Cardiac muscle cell (in vitro differentiated cells and primary cell): ENCODE measurements around a stretch of chr2.

DNA sequence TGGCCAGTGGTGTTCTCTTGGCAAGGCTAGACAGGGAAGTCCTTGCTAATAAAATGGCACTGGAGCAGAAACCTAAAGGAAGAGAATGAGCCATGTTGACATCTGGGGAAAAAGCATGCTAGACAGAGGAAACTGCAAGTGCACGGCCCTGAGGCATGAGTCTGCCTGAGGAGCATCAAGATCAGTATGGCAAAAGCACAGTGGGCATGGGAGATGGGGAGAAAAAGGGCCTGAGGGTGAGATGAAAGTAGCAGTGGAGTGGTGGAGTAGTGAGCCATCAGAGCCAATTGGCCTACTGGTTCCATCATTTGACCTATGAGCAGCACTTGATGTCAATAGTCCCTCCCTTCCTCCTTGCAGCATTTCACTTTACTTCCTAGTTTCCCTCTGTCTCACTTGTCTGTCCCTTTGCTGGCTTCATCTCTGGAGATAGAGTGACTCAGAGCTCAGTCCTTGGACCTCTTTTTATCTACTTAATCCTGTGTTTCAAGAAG lies 32.2 kb downstream of the FBXO48 start:
- RAMPAGE, long total RNA = no peak
- RRBS = no CpG with 5 or more reads among the region's 1 CpG

DNA sequence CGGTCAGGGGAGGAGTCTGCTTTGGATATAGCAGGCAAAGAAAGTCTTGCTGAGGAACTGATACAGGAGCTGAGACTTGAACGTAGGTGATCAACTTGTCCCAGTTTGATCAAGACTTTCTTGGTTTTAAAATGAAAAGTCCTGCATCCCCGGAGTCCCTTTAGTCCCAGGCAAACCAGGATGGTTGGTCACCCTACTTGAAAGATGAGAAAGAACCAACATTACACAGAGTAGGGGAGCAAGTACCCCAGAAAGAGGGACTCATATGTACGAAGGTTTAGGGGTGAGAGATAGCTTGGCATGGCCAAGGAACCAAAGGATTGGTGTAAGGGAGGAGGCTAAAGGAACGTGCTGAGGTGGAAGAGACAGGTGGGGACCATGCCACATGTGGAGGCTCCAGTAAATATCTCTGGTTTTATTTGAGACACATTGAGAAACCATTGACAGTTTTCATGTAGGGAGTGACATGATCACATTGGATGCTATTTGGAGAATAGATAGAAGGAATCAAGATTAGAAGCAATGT lies 28.4 kb downstream of the FBXO48 start:
- RAMPAGE, long total RNA = no peak
- RRBS = no CpG with 5 or more reads among the region's 5 CpGs

DNA sequence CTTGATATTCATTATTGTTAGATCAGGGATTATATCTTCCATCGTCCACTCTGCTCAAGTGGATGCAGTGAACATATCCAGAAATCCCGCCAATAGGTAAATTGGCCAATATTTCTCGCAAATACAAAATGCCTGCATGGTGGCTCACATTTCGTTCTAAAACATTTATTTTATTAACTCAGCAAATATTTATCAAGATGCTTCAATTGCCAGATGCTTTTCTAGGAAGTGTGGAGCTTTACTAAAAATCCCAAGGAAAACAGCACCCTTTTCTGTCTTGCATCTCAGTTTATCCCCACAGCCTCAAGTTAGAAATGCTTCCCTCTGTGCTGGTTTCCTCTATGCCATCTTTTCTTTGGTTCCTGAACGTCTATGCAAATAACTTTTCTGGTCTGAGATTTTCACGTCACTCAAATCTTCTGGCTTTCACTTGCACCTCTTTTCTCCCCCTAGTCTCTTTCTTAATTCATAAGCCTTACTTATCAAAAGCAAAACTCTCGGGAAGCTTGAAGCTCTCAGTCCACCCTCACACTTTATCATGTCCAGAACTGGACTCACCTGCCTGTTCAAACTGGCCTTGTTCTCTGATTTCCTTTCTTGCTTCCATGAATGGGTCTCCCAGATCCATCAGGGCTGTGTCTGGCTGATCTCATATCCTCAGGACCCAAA lies 33.8 kb downstream of the ARHGAP25 start:
- RAMPAGE, long total RNA = no peak
- RRBS = no CpG with 5 or more reads among the region's 7 CpGs

DNA sequence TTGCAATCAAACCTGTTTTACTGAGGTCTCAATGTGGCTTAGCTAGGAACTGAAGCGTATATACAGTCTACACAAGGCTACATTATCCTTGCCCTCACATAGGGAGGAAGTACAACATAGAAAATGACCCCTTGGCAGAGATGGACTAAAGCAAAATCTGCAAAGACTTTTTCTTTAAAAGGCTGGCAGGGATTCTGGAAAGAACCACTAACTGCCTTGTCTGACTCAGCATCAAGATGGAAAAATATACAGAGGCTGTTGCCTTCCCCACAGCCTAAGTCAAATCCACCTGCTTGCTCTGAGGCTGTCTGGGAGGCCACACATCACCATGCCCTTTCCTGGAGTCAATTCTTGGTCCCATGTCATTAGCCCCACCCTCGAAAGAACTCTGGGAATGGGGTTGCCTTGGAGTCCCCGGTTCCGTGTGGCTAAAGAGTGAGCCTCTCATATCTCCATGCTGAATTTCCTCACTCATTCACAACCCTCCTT lies 39.6 kb downstream of the BMP10 start:
- RAMPAGE, long total RNA = no peak
- RRBS = no CpG with 5 or more reads among the region's 4 CpGs

DNA sequence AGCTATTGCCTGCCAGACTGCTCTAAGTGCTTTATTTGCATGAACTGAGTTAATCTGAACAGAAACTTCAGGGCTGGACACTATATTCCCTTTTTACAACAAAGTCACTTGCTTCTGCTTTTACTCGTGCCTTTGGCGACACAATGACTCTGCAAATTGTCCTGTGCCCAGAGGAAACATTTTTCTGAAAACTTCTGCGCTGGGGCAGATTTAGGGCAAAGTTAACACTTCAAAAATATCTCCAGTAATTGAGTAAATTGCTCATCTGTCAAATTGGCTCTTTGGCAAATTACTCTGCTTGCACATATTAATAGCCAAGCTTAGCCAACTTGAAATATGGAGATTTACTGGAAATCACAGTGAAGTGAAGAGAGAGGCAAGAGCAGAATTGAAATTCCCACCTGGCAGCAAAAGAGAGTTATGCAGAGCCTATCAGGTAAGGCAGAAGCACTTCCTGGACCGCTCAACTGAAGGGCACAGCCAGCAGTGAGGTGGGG lies 36.4 kb downstream of the BMP10 start:
- RAMPAGE, long total RNA = no peak
- RRBS = no CpG with 5 or more reads among the region's 4 CpGs

DNA sequence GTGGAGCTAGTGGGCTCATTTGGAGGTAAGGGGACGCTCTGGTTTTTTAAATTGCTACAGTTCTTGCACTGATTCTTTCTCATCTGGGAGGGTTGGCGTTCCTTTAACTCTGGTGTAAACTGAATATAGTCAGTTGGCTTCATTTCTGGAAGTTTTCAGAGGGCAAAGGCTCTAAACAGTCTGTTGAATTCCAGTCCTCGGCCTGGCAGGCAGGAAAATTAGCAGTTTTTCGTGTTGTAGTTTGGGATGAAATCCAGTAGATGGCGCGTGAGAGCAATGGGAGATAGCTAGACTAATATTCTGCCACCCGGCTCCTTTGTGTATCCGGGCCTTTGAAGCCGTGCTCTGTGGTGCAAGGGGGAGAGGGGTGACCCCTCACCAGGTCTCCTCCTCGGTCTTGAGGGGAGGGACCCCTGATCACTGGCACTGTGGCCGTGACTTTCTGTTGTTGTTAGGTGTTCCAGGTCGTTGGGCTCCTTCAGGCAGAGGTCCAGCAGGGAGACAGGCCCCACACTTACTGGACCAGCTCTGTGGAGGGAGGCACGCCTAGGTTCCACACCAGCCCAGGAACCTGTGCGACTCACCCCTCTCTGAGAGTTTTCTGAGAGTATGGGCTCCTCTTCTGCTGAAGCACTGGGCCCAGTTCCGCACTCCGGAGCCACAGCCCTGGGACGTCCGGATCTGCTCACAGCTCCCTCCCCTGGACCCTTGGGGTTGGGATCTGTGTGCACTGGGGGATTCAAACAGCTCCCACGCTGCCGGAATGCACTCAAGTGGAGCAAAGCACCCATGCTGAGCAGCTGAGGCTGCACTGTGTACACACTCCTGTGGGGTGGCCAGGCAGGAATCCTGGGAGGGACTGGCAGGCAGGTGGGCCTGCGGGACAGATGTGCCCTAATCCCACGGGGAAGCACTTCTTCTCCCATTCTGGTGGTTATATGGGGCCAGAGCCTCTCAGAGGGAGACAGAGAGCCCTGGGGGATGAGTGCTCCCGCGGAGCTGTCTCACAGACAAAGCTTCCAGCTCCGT lies 9.0 kb downstream of the GKN2 start:
- RAMPAGE, long total RNA = no peak
- RRBS = 33% methylated on average over 3 of the region's 25 CpGs

GRCh38 chr2:69341929-69342422 lies 45.1 kb downstream of the GFPT1 start:
- RAMPAGE, long total RNA = no peak
- RRBS = no CpG with 5 or more reads among the region's 3 CpGs

DNA sequence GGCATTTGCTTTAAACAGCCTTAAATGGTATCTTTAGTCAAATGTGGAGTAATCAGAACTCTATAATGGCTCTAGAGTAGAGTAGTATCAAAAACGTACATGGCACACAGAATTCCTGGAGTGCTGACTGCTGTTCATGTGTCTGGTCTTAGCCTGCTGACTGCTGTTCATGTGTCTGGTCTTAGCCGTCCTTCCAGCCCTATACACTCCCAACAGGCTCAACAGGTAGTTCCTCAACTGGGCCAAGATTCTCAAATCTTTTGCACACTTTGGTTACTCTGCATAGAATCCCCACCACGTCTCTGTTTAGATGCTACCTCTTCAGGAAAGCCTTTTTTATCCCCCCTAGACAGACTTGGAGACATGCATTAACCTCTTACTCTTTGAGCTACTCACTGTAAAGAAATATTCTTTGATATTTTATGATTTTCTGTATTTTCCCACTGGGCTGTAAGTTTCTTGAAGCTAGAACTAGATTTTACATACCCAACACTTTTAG lies 1.1 kb upstream of the GFPT1 start:
- RAMPAGE, long total RNA = no peak
- RRBS = no CpG with 5 or more reads among the region's 3 CpGs

DNA sequence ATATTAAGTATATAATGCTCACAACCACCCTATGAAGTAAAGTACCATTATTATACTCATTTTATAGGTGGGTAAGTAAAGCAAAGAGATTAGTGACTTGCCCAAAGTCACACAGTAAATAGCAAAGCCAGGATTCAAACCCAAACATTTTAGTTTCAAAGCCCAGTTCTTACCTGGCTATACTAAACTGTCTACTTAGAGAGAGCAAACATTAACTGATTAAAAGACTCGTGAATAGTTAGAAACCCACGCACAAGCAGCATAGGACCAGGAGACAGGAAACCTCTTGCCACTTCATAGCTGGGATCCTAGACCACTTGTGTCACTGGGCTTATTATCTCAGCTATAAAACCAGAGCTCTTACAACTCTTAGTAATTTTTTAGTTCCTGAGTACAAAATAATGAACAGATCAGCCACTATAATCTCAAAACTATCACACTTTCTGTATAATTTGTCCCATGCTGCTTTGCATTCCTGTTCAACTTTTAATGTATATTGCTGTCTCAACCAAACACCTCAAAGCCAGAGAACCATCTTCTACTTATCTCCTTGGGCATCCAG lies 2.4 kb upstream of the AAK1 start:
- RAMPAGE, long total RNA = no peak
- RRBS = no CpG with 5 or more reads among the region's 2 CpGs

DNA sequence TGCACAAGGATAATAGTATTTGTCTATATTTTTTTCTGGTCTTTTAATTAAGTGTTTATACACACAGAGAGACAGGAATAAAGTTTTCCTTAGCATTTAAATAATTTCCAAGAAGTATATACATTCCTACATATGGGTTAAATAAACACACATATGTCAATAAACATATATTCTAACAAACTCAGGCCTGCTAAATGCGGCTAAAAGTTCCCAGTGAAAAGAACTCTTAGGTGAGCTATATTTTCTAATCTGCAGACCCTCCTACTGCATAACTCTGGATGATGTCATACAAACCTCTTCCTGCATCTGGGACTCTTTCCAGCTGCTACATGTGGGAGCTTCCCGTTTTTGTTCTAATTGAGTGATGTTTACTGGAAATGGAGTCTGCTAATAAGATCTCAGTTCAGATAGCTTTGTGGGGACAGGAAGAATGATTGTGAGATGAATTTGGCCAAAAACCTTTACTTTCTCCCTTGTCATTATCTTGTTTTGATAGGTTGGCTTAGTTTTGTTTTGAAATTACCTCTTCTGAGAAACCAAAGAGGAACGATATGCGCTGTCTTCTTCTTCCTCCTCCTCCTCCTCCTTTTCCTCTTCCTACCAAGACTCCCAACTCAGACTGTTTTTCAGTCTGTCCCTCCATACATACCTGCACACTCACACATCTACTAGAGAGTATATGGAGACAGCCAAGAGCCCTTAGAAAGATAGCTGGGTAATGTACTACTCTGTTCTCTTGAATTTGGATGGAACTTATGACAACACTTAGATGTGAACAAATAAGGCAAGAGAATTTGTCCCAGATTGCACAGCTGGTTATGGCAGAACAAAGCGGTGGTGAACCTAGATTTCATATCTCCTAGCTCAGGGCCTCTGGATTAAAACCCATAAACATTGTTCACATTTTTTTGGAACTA lies 39.7 kb upstream of the AAK1 start:
- RAMPAGE, long total RNA = no peak
- RRBS = no CpG with 5 or more reads among the region's 5 CpGs

DNA sequence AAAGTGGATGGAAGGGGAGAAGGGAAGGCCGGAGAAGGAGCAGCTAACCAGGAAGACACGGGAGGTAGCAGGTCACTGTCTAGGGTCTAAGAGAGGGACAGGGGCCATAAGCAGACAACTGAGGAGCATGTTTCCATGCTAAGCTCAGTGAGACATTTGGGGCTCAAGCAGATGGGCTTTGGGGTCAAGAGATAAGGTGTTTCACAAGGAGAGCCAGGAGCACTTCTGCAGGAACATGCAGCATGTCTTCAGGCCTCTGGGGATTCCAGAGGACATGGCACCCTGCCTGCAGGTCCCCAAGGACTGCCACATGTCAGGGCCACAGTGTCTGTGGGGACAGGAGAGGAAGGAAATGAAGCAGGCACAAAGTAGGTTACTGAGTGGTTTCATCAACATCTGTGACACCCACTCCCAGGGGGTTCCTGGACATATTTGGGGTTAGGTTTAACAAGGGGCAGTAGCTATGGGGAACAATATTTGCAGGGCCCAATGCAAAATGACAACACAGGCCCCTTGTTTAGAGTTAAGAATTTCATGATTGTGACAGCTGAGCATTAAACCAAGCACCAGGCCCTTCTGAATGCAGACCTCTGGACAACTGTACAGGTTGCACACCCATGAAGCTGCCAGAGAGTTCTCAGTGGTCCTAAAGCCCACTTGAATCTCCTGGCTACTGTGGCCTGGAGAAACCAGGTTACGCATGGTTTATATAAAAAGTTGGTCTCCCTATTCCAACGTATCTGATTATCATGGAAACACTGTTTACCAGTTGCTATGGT lies 48.4 kb upstream of the ANXA4 start:
- RAMPAGE, long total RNA = no peak
- RRBS = no CpG with 5 or more reads among the region's 4 CpGs

- RAMPAGE, long total RNA = no peak
- RRBS = no CpG with 5 or more reads among the region's 11 CpGs
Measured at GRCh38 chr2:69724693-69725075, 17.2 kb upstream of the ANXA4 start.

DNA sequence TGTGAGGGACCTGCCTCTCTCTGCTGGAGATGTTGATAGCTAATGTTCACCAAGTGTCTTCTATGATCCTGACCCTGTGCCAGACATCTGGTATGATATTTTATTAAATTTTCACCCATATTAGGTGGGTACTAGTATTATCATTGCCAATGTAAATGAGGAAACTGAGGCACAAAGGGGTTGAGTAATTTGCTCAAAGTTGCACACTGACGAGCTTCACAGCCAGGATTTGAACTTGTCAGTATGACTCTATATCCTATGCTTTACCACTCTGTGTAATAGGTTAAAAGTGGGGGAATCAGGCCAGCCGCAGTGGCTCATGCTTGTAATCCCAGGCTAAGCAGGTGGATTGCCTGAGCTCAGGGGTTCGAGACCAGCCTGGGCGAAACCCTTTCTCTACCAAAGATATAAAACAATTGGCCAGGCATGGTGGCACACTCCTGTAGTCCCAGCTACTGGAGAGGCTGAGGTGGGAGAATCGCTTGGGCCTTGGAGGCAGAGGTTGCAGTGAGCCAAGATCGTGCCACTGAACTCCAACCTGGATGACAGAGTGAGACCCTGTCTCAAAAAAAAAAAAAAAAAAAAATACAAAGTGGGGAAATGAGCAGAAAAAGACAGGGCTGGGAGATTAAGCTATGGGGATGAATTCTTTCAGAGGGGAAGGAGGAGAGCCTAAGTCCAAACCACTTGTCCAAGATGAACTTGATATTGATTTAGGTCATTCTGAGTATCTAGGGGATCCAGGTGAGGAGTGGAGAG lies 9.2 kb downstream of the ANXA4 start:
- RAMPAGE, long total RNA = no peak
- RRBS = no CpG with 5 or more reads among the region's 6 CpGs

DNA sequence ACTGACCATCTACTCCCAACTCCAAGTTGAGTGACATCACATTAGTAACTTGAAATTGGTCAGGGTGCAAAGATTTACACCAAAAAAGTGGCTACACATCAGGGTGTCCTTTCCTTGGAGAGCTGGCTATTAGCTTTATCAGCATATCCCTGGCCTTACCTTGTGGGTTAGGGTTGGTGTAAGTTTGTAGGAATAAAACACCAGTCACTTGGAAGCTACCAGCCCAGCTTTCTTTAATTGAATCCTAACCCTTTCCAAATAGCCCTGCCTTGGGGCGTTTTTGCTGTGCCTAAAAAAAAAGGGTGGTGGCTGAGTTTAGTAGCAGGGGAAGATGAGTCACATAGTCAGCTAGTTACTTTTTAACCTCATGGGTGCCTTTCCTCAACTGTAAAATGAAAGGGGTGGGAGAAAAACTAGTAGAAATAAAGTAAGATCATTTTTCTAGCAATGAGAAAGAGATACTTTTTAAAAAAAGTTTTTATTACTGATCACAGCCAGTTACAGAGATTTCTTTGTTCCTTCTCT lies 14.1 kb downstream of the ANXA4 start:
- RAMPAGE, long total RNA = no peak
- RRBS = no CpG with 5 or more reads among the region's 1 CpG

- RAMPAGE, long total RNA = no peak
- RRBS = no CpG with 5 or more reads among the region's 7 CpGs
Measured at GRCh38 chr2:69790188-69790822, 39.2 kb upstream of the GMCL1 start.

GRCh38 chr2:69964231-69965029 lies 3.0 kb upstream of the ASPRV1 start:
- RAMPAGE, long total RNA = no peak
- RRBS = no CpG with 5 or more reads among the region's 10 CpGs

DNA sequence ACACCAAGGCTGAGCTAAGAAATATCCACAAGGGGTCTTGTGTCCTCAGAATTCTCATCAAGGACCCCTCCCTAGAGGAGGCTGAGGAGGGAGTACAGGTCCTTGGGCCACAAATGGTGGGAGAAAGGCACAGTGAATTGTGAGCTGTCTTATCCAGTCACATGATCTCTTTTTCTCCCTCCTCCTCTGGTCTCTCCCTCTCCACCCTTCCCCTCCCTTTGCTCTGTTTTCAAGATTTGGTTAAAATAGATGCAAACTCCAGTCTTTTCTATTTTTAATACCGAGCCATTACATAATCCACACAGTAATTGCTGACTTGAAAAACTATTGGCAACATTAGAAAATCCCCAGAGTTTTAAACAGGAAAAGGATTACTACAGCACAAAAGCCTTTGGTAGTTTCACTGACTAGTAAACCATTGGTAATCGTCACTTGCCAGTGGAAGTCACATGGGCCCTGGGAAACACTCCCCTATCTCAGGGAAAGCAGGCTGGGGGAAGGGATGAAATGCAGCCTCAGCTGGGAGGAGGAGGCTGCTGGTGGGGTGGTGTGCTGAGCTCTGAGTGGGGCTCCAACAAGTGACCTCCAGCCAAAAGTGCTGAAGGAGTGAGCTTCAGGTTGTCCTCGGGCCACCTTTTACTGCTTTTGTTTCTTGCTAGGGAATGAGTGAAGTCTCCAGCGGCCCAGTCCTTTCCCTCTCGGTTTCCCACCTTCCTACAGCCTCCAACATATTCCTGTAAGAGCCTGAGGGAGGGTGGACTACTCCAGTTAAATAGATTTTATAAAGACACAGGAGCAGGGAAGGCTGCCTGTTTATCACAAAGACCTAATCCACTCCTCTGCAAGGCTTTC lies 57.3 kb upstream of the PCBP1 start:
- RAMPAGE, long total RNA = no peak
- RRBS = no CpG with 5 or more reads among the region's 5 CpGs

DNA sequence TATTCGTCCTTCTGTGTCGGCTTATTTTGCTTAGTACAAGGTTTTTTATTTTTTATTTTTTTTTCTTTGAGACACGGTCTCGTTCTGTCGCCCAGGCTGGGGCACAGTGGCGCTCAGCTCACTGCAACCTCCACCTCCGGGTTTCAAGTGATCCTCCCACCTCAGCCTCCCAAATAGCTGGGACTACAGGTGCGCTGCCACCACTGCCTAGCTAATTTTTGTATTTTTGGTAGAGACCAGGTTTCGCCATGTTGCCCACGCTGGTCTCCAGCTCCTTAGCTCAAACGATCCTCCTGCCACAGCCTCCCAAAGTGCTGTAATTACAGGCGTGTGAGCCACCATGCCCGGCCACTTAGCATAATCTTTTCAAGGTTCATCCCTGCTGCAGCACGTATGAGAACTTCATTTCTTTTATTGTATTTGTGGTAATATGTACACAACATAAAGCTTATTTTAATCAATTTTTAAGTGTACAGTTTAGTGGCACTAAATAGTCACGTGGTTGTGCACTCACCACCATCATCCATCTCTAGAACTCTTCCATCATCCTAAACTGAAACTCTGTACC lies 38.4 kb downstream of the PCBP1 start:
- RAMPAGE, long total RNA = no peak
- RRBS = no CpG with 5 or more reads among the region's 15 CpGs

- RAMPAGE, long total RNA = no peak
- RRBS = no CpG with 5 or more reads among the region's 8 CpGs
Measured at GRCh38 chr2:70132112-70133230, 45.2 kb downstream of the PCBP1 start.

DNA sequence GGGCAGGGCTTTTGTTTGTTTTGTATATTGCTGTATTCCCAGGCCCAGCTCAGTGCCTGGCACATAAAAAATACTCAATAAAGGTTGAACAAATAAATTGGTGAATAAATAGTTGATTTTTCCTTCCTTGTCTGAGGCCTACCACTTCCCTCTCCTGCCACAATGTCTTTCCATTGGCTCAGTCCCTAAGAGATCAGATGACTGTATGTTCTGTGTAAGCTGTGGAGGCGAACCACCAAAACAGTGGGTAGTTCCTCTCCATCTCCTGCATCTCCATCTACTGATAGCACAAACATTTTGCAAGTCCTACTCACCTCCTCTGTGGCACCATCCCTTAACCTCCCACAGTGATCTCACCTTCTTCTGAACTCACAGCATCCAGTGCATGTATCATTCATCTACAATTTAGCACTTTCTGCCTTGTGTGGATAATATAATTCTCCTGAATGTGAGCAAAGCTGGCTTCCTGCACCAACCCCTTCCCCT lies 50.2 kb downstream of the PCBP1 start:
- RAMPAGE, long total RNA = no peak
- RRBS = no CpG with 5 or more reads among the region's 1 CpG